SJCRH30 (cell line): ENCODE results near the gene TSNAX.

DNA sequence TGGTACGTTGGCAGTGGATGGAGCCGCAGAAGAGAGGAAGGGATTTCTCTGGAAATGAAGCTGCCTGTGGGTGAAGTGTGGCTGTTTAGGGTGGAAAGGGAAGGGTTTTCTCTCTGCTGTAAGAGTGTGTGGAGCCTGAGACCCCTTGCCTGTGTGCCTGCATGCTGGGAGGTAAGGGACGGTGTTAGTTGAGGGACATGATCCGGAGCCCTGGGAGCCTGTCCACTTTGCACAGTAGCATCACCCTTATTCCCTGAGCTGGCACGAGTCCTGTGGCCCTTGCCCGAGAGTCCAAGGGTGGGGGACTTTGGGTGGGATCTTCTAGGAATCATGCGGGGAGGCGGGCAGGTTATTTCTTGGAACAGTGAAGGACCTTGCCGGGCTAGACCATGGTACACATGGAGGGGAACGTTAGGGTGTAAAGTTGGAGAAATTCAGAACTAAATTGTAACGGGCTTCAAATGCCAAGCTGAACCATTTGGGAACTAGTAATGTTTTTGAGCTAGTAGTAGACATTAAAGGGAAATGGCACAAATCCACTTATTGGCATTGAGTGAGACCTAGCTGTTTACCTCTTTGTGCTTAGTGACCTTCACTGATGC, 3.4 kb downstream of the GALNT2 start:
- RAMPAGE, long total RNA, result no peak

GRCh38 chr1:230077422-230078273, 10.6 kb downstream of the GALNT2 start:
- RAMPAGE, long total RNA, result no peak

GRCh38 chr1:230083894-230085269, 17.3 kb downstream of the GALNT2 start:
- RAMPAGE, long total RNA, result no peak

- RAMPAGE, long total RNA, result no peak
These were observed 164.6 kb downstream of the GALNT2 start for GRCh38 chr1:230231424-230232261.

DNA sequence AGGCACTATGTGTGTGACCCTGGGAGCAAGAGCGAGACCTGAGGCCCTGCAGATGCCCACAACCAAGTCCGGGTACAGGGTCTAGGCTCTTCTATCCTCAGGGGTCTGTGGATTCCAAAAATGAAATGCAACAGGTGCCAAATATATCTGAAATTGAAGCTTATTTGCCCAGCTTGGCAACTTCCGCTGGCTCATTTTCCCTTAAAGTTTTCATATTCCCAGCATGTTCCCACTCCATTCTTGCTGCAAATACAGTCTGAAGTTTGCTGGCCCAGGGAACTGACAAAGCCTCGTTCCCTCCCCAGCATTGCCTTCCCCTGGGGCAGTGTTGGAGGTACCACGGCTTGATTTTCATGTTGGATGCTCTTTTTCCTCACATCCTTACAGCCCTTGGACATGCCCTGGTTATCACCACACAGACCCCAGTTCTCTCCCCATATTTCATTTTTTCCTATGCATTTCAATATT, 177.6 kb downstream of the PGBD5 start:
- RAMPAGE, long total RNA, result no peak

DNA sequence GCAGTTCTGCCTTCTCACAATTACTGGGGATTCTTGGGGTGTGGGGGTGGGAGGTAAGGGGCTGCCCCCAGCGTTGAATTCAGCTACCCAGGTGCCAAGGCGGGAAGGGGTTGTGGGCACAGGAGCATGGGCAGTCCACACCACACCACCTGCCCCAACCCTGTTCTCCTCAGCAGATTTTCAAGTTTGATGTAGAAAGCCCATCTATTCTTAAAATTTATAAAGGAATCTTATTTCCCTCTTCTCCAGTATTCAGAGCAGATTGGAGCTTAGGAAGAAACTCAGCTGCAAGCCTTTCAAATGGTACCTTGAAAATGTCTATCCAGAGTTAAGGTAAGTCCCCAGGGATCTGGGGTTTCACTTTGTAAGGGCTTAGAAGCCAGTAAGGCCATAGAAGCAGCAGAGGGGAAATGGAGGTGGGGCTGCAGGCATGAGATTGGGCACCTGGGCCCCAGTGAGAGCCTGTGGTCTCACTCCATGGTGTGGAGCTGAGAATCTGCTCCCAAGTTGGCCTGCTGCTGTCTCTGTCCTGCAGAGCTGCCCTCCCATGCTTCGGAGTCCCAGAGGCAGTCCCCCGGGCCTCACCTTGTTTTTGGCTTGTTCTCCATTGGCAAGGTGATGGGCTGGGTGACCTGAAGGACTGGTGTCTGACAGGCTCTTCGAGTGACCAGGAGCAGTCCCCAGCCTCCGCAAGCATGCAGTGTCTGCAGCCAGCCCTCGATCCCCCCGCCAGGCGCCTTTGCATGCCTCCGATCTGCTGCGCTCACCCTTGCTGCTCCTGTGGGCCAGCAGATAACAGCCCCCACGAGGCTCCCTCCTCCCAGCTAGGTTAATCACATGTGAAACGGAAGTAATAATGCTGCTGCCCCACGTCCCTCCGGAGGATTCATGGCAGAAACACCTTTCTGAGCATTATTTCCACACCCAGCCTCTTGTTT, 163.2 kb downstream of the PGBD5 start:
- RAMPAGE, long total RNA, result no peak

- RAMPAGE, long total RNA, result no peak
These were observed 134.3 kb downstream of the PGBD5 start for GRCh38 chr1:230291598-230292397.

- RAMPAGE, long total RNA, result no peak
These were observed 93.4 kb downstream of the PGBD5 start for GRCh38 chr1:230332436-230333333.

DNA sequence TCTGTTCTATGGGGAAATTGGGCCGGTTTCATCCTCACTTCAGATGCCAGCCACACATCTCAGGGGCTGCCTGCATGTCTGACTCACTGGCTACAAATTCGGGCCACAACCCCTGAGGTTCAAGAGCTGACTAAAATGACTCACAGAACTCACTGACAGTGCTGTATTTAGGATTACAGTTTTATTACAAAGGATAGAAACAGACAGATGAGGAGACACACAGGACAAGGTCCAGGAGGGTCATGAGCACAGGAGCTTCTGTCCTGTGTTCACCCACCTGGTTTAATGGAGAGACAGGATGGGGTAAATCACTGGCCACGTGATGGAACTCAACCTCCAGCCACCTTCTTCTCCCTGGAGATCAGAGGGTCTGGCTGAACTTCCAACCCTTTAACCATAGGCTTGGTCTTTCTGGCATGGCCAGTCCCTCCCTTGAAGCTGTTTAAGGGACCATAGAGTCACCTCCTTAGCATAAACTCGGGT, 83.7 kb upstream of the PGBD5 start:
- RAMPAGE, long total RNA, result no peak

- RAMPAGE, long total RNA, result no peak
These were observed 11.7 kb upstream of the AGT start for GRCh38 chr1:230725559-230726008.

DNA sequence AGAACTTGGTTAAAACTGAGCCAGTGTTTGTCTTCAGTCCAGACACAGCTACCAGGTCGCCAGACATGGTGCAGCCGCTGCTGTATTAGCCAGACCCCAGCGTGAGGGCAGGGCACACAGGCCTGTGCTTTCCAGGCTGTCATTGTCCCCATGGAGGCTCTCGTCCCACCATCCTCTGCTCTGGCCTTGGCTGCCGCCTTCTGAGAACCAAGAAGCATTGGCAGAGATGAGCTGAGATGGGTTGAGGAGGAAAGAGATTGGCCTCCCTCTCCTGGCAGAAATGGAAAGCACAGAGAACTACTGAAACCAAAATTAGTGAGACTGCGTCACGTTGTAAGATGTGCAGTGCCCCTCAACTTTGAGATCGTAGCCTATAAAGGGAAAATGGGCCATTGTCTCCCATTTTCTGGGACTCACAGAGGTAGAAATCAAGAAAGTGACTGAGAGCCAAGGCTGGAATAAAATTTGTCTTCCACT, 25.9 kb downstream of the CAPN9 start:
- RAMPAGE, long total RNA, result no peak

DNA sequence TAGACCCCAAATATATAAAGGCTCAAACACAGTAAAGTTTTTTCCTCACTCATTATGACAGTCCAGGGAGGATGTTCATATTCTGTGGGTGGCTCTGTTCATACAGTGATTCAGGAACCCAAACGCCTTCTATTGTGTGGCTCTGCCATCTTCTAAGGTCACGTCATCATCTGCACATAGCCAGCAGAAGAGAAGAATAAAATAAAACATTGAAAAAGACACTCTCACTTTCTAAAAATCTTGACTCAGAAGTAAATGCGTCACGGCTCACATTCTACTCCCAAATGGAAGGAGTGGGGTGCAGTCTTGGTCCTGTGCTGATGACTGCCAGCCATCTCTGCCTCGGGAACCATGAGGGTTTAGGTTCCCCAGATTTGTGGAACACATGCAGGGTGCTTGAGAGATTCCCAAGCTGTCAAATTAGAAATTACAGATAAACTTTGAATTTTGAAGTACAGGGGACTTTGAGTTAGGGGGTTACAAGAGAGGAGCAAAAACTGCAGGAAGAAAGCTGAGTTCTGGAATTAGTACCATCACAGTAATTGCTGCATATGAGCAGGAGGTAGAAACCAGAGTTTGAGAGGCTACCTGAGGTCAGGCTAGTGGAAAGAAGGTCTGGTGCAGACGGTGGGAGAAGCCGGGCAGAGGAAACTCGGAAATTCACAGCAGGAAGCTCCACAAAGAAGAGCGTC, 29.5 kb downstream of the CAPN9 start:
- RAMPAGE, long total RNA, result no peak

DNA sequence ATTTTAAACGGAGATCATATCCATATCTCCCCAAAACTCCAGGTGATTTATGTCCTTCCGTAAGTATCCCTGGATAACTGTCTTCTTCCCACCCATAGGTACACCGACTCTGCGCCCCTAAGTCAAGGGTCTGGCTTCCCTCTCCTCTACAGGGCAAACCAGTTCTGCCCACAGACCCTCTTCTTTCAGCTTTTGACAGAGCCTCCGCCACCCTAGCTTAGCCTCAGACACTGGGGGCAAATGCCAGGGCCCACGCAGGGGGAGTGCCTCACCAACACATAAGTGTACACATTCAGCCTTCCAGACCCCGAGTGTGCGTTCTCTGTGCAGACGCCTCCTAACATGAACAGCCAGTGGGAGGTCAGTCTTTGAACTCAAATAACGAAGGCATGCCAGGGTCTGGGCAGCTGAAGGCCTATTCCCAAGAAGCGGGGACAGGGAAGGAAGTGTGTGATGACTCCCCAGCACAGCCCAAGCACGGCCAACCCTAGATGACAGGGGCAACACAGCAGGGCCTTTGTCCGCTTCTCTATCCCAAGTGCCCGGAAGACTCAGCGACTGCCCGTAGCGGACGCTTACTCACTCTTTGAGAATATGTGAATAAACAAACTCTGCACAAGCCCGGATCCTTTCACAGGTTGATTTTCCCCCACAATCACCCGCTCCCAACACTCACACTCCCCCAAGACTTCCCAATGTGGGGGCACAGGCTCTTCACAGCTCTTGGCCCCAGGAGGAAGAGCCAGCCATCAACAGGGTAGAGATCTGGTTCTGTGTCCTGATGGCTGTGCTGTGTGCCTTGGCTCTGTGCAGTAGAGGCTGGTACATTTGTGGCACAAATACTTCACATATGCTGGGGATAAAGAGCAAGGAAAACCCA, 11.3 kb downstream of the C1orf198 start:
- RAMPAGE, long total RNA, result no peak

- RAMPAGE, long total RNA, result no peak
These were observed 20.5 kb downstream of the FAM89A start for GRCh38 chr1:231019476-231020002.

- RAMPAGE, long total RNA, result no peak
These were observed 14.9 kb downstream of the C1orf131 start for GRCh38 chr1:231225934-231226615.

DNA sequence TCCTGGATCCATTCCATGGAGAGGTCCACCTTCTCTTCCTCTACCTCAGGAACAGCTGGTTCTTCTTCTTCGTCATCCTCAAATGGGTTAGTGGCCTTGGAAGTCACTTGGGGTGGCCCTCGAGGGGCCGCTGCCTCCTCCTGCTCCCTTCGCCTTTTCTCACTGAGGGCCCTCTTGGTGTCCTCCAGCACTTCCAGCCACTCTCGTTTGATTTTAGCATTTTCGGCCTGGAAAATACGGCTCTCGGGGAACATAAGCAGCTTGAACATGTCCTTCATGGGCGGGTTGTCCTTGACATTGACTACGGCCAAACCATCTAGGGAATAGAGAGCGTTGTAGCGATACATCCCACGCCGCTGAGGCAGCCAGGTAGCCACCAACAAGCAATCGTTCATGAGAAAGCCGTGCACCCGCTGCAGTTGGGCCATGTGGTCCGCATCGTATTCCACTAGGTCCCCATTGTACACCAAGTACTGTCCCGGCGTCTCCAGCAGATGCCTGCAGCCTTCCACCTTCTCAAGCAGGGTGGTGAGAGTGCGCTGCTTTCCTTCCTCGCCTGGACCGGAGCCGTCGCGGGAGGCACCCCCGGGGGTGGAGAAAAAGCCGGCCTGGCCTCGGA, 813 bp downstream of the EXOC8 start:
- RAMPAGE, long total RNA, result no peak

- RAMPAGE, long total RNA, result no peak
These were observed 25.2 kb downstream of the EGLN1 start for GRCh38 chr1:231396838-231397358.

DNA sequence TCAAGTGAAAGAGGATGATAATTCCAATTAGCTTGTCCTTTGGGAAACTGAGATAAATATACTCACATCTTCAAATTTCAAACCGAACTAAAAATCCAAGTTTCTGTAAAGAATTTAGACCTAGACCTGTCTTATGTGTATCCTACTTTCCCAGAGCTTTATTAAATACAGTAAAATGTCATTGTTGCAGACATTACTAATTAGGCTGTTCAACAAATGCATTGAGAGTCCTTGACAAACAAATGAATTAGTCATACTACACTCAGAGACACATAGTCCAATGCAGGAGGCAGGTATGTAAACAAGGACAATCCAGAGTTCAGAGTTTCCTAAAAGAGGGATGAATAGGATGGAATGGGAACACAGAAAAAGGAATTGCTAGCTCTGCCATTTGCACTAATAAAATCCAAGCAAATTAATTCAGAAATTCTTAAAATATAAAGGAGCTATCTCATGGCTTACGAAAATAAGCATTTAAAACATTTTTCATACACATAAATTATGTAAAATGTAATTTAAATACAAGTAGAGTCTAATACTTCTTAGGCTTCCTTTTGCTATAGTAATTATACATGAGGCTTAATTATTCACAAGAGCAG, 1.6 kb upstream of the EGLN1 start:
- RAMPAGE, long total RNA, result no peak

- RAMPAGE, long total RNA, result start-site peak on the minus strand at chr1:231528523-231528588, 396 and 18 reads in 2 replicates
These were observed at the start of gene TSNAX for GRCh38 chr1:231528098-231529037. Gene TSNAX, plus strand, starts transcription at chr1:231528669.

GRCh38 chr1:231627074-231627895, 695 bp downstream of the DISC1 start:
- RAMPAGE, long total RNA, result no peak